Cerebellum (tissue), 5 donors: ENCODE measurements around the genes BTBD6 and TMEM121.

- PRO-cap, 3 experiments: no peak in any of the 3 experiments
- RAMPAGE, long total RNA: no peak
These were observed 25.7 kb upstream of the PLD4 start for GRCh38 chr14:104899021-104899246.

DNA sequence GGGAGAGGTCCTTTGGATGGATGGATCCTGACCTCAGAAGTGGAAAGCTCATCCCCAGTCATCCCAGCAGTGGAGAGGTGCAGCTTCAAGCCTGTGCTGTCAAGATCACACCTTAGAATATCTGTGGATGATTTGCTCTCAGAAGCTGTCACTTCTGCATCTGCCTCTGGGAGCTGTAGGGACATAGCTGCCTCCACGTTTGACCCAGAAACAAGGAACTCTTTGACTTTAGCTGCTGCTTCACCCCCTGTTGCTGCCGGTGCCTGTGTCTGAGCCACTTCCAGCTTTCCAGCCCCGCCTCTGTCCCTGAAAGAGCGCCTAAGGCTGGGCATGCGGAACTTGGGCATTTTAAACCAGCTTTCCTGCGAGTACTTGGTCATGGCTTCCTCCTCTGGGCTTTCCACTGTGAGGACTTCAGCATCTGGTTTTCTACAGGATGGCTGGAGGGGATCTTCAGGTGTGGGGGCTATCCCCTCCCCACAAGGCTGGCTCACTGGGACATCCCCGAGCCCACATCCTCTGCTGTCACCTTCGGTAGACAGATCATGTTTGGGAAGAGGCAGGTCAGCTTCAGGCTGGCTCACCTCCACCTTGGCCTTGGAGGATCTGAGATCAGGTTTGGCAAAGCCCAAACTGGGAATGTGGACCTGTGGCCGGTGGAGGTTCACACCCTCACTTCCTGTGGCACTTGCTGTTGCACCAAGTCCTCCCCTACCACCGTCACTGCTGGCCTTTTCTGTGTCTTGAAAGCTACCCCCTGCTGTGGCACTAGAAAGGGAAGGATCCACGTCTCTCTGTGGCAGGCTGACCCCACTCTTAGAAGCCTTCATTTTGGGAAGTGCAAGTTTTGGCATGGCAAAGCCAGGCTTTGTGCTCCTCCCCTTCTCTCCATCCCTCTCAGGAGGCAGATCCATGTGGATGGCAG lies 15.1 kb downstream of the PLD4 start:
- PRO-cap, 3 experiments: no peak in any of the 3 experiments
- RAMPAGE, long total RNA: no peak

DNA sequence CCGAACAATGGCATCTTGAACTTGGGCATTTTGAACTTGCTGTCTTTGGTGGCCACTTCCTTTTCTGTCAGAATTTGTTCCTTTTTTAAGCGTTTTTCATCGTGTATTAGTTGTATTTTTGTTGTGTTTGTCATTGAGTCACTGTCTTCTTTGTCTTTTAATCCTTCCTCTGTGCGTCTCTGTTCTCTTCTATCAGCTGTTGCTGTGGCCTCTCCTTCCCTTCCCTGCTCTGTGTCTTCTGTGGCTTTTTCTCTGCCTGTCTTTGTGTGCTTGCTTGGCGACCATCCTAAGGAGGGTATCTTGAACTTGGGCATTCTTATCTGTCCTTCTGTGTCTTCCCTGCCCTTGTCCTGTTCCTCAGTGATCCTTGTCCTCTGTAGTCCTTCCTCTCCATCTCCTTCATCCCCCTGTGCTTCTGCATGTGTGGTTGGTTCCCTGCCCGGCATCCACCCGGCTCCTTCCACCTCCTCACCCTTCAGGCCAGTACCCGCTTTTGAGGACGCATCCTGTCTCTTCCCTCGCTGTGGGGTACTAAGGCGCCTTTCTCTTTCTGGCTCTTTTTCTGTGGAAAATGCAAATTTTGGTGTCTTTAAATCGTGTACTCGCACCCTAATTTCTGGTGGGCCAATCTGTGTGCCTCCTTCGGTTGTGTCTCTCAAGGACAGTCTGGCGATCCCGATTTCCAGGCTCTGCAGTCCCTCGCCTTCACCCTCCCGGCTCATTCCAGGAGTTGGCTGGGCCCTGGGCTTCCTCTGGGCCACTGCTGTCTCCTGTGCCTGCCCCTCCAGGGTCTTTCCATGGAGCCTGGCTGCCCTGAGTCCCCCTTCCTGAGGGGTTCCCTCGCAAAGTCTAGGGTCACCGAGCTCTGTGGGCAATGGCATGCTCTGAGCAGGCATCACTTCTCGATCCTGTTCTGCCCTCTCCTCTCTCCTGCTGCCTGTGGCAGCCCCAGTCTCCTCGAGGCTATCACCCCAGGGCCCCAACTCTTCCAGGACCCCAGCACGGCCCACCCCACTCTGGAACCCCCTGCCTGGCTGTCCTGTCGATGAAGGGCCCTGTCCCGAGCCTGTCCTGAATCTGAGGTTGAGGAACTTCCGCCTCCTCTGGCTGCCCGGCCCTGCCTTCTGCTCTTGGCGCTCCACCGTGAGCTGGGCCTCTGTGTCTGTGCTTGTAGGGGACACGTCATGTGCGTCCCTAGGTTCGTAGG lies 24.4 kb downstream of the AHNAK2 start:
- PRO-cap, 3 experiments: no peak in any of the 3 experiments
- RAMPAGE, long total RNA: no peak

DNA sequence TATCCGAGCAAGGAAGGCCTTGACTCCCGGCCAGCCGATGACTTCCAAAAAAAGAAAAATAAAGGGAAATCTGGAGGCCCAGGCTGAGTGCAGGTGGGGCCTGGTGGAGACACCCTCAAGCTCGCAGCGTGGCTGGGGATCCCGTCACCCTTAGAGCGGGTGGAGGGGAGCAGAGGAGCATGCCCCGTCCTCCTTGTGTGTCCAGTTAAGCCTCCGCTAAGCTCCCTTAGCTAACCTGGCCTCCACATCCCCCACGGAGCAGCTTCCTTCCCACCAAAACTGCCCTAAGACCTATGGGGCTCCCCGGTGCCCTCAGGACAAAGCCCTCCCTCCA lies 4.2 kb downstream of the AHNAK2 start:
- PRO-cap, 3 experiments: no peak in any of the 3 experiments
- RAMPAGE, long total RNA: no peak

DNA sequence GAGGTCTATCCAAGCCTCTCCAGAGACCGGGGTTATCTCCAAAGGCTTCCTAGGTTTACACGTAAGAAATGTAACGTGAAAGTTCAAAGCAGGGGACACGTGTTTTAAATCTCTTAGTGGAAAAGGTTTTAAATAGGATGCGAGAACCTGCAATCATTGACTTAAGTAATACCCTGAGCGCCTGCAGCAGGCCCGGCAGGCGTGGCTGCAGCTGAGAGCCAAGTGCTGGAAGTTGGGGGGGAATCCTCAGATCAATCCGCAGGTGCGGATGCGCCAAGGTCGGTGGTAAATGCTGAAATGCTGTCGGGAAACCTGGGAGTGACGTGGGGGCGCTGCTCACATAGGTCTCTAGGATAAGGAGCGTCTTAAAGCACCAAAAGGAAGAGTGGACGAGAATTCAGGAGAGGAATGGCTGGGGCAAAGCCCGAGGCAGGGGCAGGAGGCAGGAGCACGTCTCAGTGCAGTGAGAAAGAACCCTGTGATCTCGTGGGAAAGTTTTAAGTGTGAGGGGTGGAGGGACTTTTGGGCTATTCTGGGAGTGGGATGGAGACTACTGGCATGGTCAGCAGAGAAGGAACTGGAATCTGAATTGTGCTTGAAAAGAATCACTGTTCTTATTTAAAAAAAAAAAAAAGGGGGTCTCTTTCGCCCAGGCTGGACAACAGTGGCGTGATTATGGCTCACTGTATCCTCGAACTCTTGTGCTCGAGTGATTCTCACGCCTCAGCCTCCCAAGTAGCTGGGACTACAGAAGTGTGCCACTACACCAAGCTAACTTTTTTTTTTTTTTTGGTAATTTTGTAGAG lies 898 bp upstream of the CDCA4 start:
- PRO-cap, 3 experiments: no peak in any of the 3 experiments
- RAMPAGE, long total RNA: no peak

GRCh38 chr14:105170855-105171542 lies 2.4 kb upstream of the JAG2 start:
- PRO-cap, 3 experiments: no peak in any of the 3 experiments
- RAMPAGE, long total RNA: no peak

DNA sequence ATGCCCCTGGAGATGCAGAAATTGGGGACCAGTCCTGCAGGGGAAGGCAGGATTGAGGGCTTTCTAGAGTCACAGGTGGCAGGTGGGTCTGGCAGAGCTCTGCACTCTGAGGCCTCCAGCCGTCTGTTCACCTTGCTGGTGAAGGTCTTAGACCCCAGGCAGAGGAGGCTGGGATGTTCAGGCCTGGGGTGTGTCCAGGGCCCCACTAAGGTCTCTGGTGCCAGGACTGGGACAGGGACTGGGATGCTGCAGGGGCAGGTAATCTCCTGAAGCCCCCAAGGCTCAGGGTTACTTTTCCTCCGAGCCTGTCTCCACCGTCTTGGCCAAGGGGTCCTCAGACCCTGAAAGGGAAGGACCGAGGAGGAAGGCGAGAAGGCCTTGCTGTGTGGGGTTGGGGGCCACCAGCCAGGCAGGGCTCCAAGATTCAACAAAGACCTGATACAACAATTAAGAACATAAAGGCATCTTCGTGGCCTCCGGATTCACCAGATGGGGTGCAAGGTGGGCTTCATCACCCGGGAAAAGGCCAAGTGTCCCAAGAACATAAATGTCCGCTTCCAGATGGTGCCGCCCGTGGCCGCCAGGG lies 21.6 kb upstream of the NUDT14 start:
- PRO-cap, 3 experiments: no peak in any of the 3 experiments
- RAMPAGE, long total RNA: no peak

DNA sequence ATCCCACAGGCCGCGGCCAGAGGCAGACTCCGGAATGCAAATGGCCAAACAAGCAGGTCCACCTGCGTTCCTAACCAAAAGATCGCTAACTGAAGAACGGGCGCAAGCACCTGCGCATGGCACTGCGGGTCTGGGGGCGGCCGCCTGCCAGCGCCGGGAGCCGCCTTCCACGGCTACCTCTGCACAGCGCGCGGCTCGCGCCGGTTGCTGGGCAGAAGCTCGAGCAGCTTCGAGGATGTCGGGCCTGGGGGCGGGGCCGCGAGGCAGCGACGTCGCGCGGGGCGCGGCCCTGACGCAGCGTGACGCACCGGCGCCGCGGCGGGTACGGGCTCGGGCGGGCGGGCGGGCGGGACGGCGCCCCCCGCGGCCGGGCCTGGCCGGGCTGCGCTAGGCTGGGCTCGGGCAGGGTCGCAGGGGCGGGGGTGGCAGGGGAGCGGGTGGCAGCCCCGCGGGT lies at the start of gene BTBD6:
Gene BTBD6, plus strand, starts transcription at position 295 of the 454 bp plus-strand sequence.
- PRO-cap, 3 experiments: peak in 3 of 3 experiments; most common plus-strand start position 300 of the sequence (in 2); most common minus-strand start position 209 of the sequence (in 3)
- RAMPAGE, long total RNA: no peak

DNA sequence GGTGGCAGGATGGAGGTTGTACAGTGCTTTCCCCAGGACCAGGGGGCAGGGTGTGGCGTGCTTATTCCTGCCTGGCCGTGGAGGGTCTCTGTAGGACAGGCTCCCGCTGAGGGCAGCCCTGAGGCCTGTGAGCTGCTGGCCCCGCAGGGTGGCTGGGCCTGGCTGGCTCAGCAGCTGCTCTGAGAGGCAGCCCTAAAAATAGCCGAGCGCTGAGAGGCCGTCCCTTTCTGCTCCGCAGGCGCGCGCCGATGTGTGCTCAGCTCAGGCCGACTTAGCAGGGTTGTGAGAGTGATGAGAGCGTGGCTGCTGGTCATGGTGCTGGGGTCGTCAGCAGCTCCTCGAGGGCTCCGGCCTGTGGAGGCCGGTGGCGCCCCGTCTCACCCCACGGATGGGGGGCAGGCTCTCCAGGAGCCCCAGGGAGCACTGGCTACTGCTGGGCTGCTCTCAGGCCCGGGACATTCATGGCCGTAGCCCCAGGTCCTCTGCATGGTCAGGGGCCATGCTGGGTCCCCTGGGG lies 9.9 kb downstream of the PACS2 start:
- PRO-cap, 3 experiments: peak in 1 of 3 experiments; most common plus-strand start position 264 of the sequence (in 1); most common minus-strand start position 181 of the sequence (in 1)
- RAMPAGE, long total RNA: no peak

DNA sequence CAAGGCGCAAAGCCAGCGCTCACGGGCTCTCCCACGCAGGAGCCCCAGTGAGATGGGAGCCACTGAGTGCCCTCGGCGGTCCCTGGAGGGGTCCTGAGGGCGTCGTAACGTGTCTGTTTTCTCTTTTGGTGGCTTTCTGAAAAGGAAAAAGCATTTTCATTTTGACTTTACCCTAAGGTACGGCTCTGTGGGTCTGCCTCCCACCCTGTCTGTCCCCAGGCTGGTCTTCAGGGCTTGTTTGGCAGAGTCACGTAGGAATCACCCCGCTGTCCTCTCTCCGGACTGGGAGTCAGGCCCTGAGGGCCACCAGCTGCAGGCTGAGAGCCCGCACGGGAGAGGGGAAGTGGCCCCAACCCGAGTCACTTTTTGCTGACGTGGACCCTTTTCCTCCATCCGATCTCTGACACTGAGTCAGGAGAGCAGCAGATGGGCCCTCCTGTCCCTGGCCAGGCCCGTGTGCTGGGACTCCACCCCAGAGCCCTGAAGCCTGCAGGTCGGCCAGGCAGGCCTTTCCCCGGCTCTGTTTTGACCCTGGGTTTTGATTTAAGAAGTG lies 12.7 kb upstream of the TEX22 start:
- PRO-cap, 3 experiments: no peak in any of the 3 experiments
- RAMPAGE, long total RNA: no peak

DNA sequence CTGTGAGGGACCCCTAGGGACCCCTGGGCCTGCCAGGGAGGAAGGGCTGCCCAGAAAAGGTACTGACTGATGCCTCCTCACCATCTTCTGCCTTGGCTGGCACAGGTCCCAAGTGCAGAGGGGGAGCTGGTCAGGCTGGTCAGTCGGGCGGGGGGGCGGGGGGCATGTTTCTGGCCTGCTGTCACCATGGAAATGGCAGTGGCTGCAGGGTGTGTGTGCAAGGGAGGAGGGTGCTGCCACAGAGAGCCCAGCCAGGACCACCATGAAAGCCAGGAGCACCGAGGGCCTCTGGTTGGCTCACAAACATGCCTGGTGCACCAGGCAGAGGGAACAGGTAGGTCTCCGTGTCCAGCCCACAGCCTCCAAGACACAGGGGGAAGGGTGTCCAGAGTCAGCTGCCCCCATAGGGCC lies 1.4 kb upstream of the CRIP2 start:
- PRO-cap, 3 experiments: no peak in any of the 3 experiments
- RAMPAGE, long total RNA: no peak

DNA sequence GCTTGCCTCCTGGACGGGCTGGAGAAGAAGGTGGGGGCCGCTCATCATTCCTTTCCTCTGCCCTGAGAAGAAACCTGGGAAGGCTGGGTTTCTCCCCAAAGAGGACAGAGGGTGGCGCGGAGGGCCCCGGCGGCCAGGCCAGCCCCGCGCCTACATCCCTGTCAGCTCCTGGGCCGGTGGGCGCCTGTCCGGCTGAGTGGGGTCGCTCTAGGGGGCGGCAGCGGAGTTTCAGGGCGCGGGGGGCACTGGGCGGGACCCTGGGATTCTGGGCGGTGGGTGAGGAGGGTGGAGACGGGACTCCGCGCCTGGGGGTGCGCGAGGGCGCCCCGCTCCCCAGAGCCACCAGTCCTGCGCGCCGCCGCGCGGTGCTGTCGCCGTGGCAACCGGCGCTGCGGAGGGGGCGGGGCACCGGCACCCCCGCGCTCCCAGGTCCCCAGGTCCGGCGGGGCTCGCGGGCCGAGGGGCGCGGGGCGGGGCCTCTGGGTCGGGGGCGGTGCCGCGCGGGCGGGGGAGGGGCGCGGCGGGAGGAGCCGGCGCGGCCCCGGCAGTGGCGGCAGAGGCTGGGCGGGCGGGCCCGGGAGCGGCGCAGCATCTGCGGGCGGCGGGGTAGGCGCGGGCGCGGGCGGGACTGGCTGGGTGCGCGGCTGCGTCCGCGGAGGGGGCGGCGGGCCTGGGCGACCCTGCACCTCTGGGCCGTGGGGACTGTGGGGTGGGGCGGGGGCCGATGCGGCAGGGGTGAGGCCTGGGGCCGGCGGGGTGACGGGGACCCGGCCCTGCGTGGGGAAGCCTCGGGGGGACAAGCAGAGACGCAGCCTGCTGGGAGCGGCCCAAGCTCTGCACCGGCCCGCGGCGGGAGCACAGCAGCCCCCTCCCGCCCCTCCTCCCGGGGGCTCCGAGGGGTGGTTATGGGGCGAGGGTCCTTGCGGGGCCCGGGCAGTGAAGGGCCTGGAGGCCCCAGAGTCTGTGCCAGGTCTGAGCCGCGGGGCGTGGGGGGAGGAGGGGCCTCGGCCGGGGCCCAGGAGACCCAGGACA lies at the start of gene TMEM121:
Gene TMEM121, plus strand, starts transcription at position 536 of the 1,032 bp plus-strand sequence.
- PRO-cap, 3 experiments: peak in 3 of 3 experiments; most common plus-strand start position 556 of the sequence (in 3); most common minus-strand start position 357 of the sequence (in 1)
- RAMPAGE, long total RNA: no peak

- PRO-cap, 3 experiments: no peak in any of the 3 experiments
- RAMPAGE, long total RNA: no peak
These were observed 61.5 kb downstream of the TMEM121 start for GRCh38 chr14:105587410-105588825.

GRCh38 chr14:105747671-105748616 lies 221.6 kb downstream of the TMEM121 start:
- PRO-cap, 3 experiments: no peak in any of the 3 experiments
- RAMPAGE, long total RNA: no peak

DNA sequence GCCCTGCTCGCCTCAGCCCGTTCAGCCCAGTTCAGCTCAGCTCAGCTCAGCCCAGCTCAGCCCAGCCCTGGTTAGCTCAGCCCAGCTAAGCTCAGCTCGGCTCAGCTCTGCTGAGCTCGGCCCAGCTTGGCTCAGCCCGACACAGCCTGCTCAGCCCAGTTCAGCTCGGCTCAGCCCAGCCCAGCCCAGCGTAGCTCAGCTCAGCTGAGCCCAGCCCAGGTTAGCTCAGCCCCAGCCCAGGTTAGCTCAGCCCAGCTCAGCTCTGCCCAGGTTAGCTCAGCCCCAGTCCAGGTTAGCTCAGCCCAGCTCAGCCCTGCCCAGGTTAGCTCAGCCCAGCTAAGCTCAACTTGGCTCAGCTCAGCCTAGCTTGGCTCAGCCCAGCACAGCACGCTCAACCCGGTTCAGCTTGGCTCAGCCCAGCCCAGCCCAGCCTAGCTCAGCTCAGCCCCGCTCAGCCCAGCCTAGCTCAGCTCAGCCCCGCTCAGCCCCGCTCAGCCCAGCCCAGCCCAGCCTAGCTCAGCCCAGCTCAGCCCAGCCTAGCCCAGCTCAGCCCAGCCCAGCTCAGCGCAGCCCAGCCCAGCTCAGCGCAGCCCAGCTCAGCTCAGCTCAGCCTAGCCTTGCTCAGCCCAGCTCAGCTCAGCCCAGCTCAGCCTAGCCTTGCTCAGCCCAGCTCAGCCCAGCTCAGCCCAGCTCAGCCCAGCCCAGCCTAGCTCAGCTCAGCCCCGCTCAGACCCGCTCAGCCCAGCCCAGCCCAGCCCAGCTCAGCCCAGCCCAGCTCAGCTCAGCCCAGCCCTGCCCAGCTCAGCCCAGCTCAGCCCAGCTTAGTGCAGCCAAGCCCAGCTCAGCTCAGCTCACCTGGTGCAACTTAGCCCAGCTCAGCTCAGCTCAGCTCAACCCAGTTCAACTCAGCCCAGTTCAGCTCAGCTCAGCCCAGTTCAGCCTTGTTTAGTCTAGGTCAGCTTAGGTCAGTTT lies 333.4 kb downstream of the TMEM121 start:
- PRO-cap, 3 experiments: no peak in any of the 3 experiments
- RAMPAGE, long total RNA: no peak

DNA sequence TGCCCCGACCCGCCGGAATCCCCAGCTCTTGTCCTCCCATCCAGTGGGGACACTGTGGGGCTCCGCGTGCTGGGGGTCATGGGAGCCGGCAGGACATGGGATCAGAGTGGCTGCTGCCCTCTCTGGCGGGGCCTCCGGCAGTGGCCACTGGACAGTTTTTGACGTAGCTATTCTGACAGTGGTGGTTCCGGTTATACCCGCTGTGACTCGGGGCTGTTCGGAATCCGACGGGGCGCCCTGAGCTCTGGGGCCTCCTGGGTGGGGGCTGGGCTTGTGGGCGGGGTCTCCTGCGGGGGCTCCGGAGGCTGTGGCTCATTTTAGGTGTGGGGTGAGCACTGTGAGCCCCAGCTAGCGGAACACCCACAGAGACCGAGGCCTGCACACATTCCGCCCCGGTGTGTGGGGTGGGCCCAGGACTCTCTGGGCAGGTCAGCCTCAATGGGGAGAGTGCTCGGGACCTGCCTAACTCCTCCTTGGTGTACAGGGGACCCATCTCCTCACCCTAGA lies 374.1 kb downstream of the TMEM121 start:
- PRO-cap, 3 experiments: no peak in any of the 3 experiments
- RAMPAGE, long total RNA: no peak

DNA sequence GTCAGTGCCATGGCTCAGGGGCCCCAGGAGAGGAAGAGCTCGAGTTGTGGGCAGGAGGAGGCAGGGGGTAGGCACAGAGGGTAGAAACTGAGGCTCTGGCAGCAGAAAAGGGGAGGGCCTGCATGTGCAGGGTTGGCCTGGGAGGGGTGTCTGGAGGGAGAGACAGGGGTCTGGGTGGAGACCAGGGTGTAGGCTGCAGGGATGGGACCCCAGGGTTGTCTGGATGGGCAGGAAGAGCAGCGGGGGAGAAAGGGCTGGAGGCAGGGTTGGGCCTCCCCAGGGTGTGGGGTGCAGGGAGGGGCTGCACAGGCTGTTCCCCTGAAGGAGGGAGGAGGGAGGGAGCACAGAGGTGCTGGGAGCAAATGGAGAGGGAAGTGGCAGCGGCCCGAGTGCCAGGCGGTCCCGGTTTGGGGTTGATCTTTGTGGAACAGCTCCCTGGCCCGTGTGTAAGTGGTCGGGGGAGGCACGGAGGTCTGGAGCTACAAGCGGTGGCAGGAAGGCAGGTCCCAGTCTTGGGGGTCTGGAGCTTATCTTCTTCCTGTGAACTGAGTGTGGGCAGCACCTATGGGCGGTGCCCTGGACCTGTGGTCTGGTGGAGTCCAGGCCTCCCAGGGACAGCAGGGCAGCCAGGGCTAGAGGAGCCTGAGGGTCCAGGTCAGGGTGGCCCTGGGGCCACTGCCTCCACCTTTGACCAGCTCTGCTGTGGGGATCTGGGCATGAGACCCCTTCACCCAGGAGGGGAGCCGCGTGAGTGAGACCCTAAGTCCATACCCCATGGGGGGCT lies 391.6 kb downstream of the TMEM121 start:
- PRO-cap, 3 experiments: no peak in any of the 3 experiments
- RAMPAGE, long total RNA: no peak

DNA sequence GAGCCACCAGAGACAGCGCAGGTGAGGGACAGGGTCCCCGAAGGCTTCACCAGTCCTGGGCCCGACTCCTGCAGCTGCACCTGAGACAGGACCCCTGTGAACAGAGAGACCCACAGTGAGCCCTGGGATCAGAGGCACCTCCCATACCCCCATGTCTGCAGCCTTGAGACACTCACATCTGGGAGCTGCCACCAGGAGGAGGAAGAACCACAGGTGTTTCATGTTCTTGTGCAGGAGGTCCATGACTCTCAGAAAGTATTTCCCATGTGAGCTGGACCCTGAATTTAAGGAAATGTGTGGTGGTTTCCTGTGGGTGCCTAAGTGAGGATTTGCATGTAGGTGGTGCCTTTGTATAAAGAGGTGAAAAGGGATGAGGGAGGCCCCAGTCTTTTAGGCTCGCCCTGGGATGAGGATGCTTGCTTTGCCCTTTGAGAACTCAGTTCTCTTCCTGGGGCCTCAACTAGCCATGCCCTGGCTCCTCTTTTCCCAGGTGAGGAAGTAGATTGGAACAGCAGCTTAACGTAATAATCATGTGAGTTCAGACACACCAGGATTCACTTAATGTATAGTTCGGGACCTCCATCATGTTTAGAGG lies 485.8 kb downstream of the TMEM121 start:
- PRO-cap, 3 experiments: no peak in any of the 3 experiments
- RAMPAGE, long total RNA: no peak

GRCh38 chr14:106509940-106510139 lies 983.5 kb downstream of the TMEM121 start:
- PRO-cap, 3 experiments: no peak in any of the 3 experiments
- RAMPAGE, long total RNA: no peak

DNA sequence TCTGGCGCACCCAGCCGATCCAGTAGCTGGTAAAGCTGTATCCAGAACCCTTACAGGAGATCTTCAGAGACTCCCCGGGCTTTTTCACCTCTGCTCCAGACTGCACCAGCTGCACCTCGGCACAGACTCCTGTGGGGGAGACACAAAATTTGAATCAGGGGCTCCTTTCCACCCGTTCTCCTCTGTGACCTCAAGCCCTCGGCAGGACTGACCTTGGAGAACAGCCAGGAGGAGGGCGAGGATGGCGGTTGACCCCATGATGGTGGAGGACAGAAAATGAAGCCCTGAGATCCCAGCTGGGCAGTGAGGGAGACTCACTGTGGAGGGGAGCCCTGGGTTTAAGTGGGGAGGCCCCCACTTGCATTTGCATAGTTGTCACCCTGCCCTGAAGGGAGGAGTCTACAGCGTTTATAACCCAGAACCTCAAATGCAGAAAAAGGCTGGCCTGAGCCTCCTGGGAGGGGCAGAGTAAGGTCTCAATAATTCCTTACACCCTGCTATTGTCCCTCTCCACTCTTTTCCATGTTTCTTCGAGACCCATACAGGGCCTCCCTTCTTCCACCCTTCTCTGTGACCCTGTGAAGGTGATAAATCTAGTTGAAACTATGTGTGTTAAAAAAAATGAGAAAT lies 1052.7 kb downstream of the TMEM121 start:
- PRO-cap, 3 experiments: no peak in any of the 3 experiments
- RAMPAGE, long total RNA: no peak